HGPS cell (cell line): Measurements from ENCODE around the genes SPATA31A3, PGM5 and PIP5K1B.

GRCh38 chr9:61555059-61555345 lies 365.2 kb downstream of the SPATA31A7 start:
- RRBS: no CpG with 5 or more reads among the region's 9 CpGs

DNA sequence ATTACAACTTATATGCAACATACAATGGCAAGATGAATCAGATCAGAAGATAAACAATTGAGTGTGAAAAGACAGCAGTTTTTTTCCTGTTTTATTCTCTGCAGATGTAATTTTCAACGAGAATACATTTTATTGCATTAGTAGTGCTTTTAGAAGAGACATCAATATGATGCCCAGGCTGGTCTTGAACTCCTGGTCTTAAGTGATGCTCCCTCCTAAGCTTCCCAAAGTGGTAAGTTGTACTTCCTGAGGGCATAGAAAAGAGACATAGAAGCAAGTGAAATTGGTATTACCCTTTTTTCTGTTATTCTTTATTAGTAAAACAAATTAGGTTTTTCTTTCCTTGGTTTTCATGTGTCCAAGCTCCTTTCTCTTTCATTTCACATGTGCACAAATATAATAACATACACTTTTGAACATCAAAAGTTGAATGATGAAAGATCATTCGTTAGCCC lies 1759.3 kb downstream of the SPATA31A7 start:
- RRBS: no CpG with 5 or more reads among the region's 2 CpGs

- RRBS: no CpG with 5 or more reads among the region's 43 CpGs
Measured at GRCh38 chr9:63781286-63781837, 1503.6 kb downstream of the FOXD4L5 start.

DNA sequence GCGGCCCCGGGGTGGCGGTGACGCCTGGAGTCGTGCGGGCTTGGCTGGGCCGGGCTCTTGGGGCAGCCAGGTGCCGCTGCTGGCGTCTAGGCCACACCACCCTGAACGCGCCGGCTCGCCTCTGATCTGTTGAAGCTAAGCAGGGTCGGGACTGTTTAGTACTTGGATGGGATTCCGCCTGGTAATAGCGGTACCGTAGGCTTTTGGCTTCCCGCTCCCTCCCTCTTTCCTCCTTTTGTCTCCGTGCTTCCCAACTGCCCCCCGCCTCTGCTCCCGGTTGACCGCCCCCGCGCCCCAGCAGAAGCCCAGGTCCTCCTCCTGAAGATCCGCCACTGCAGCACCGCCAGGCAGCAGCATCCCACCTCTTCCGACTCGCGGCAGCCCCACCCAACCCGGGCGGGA lies 1471.9 kb downstream of the FOXD4L5 start:
- RRBS: 50% methylated on average over 4 of the region's 31 CpGs

- RRBS: no CpG with 5 or more reads among the region's 72 CpGs
Measured at GRCh38 chr9:65825478-65825876, 88.5 kb downstream of the FOXD4L4 start.

DNA sequence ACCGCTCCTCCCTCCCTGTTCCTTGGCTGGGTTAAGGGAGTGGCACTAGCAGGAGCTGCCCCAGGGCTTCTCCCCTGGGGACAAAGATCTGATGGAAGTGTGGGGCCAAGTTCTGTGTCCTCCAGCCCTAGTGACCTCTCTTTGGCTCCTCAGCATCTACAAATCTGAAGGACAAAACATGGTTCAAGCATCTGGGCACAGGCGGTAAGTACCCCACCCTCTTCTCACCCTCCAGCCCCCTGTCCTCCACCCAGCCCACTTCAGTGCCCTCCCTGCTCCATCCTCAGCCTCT lies 141.6 kb downstream of the FOXD4L4 start:
- RRBS: no CpG with 5 or more reads among the region's 2 CpGs

- RRBS: no CpG with 5 or more reads among the region's 7 CpGs
Measured at GRCh38 chr9:66992383-66992714, at the start of gene SPATA31A3. TSS of gene SPATA31A3 (minus strand) at chr9:66992550.

DNA sequence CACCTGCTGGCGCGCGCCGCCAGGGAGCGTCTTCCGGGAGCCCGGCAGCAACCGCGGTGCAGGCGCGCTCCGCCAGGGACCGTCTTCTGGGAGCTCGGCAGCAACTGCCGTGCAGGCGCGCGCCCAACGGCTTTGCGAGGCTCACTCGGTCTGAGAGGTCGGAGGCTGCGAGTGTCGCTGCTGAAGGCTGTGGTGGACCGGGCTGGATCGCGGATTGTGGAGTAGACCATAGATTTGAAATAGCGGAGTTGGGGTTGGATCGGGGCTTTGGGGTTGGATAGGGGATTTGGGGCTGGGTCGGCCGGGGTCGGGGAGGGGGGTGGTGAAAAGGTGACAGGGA lies 274 bp downstream of the ANKRD20A1 start:
- RRBS: no CpG with 5 or more reads among the region's 32 CpGs

GRCh38 chr9:68356481-68357301 lies at the start of gene PGM5:
TSS of gene PGM5 (plus strand) at chr9:68356611.
- RRBS: no CpG with 5 or more reads among the region's 74 CpGs

- RRBS: no CpG with 5 or more reads among the region's 5 CpGs
Measured at GRCh38 chr9:68437652-68438148, 81.3 kb downstream of the PGM5 start.

DNA sequence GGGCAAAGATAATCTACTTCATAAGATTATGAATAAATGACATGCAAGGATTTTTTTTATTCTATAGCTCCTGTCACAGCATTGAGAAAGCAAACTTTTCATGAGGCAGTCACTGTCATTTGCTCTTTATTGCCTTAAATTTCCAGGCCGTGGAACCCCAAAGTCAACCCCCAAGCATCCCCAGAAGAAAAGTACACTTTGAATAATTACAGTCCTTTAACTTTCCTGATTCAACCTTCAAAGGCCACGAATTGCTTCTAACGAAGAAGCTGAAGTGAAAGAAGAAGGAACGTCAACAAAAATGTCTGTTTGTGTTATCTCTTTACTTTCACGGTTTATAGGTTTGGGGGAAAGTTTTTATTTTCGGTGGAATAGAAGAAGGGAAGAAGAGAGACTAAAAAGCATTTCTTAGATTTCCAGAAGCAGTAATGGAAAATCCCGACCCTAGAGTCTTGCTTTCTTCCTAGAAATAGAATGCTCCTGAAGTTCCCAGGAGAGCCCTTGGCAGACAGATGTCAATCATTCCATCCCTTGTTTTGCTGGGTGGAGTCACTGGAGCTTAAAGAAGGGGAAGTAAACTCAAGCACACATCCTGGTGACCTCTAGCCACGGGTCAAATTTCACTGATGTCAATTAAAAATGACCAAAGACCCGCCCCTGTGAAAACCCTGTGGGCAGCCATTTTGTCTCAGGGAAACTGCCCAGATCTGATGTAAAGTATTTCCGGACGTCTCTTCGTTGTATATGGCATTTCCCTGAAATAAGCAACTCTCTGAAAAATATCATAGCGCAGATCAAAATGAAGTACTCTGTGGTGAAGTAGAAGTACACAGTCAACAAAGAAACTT lies 61.4 kb upstream of the PIP5K1B start:
- RRBS: no CpG with 5 or more reads among the region's 13 CpGs

DNA sequence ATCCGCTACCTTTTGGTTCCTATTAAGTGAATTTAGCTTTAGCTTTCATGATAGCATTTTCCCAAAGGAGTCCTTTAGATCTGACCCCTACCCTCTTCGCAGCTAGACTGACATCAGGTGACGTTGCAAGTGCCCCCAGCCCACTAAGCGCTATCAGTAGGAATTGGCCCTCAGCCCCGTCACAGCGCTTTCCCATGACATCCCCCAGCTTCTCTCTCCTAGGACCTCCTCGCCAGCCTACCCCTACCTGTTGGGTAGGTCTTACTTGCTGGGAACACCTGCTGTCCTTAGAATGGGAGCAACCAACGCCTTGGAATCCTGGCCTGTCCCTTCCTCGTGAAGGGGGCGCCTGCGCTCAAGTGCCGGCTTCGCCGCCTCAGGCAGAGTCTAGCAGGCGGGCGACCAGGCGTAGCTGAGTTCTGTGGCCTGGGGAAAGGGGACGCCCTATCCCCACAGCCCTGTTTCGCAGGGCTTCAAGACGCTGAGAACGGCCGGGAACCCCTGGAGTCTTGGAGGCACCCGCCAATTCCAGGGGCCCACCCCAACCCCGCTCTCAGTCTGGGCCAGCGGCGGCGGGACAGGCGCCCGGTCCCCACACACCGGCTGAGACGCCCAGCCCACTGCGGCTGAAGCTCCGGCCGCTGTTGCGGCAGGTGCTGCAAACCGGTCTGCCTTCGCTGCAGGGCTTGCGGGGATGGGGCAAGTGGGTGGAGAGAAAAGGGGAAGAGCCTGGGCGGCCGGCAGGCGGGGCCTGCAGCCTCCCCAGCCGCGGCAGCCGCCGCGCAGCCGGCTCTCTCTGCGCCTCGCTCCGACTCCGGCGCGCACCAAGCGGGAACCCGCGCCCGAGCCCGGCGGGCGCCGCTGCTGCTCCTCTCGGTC lies at the start of gene PIP5K1B:
TSS of gene PIP5K1B (plus strand) at position 793 of the 879 bp plus-strand sequence.
- RRBS: 2% methylated on average over 21 of the region's 62 CpGs

- RRBS: no CpG with 5 or more reads among the region's 11 CpGs
Measured at GRCh38 chr9:68871778-68872738, 92.2 kb downstream of the PABIR1 start.

GRCh38 chr9:68947033-68947561 lies 66.8 kb downstream of the PRKACG start:
- RRBS: no CpG with 5 or more reads among the region's 5 CpGs

- RRBS: no CpG with 5 or more reads among the region's 13 CpGs
Measured at GRCh38 chr9:69099298-69100172, 64.0 kb downstream of the FXN start.

DNA sequence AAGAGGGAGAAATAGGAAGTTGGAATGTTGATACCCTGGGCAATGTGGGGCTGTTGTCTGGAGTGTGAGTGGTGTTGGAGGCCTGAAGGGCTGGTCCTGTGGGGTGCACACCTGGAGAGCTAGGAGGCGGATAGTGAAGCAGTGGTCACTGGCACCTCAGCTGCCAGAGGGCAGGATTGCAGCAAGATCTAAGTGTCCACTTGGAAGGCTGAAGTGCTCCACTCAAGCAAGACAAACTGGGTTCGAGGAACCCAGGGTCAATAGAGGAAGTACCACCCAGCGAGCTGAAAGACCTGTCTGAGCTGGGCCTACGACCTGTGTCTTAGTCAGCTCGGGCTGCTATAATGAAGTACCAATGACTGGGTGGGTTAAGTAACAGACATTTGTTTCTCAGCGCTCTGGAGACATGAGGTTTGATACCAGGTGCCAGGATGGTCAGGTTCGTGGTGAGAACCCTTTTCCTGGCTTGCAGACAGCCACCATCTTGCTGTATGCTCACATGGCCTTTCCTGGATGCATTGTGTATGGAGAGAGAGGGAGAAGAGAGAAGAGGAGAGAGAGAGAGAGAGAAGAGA lies 39.6 kb upstream of the TJP2 start:
- RRBS: no CpG with 5 or more reads among the region's 7 CpGs

DNA sequence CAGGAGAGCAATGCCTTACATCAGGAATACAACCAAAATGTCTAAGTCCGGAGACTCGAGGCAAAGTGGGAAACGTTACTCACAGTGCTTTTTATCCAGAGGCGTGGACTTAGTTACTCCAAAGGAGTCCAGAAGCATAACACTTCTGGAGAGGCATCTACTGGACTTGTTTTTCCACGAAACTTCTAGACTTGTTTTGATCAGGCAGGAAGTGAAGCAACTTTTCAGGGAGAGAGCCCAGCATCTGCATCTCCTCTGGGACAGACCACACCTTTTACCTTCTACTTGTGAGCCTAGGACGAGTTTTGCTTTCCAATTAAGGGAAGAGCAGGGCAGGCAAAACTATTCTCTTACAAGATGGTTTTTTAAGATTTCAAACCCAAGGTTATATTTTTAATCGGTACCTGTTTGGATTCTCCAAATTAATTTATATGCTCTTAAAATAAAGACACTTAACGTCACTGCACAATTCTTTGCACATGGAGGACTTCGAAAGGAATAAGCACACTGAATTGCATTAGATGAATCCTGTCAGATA lies 1.1 kb upstream of the TJP2 start:
- RRBS: no CpG with 5 or more reads among the region's 9 CpGs

GRCh38 chr9:69176587-69177580 lies 2.8 kb downstream of the TJP2 start:
- RRBS: no CpG with 5 or more reads among the region's 7 CpGs

DNA sequence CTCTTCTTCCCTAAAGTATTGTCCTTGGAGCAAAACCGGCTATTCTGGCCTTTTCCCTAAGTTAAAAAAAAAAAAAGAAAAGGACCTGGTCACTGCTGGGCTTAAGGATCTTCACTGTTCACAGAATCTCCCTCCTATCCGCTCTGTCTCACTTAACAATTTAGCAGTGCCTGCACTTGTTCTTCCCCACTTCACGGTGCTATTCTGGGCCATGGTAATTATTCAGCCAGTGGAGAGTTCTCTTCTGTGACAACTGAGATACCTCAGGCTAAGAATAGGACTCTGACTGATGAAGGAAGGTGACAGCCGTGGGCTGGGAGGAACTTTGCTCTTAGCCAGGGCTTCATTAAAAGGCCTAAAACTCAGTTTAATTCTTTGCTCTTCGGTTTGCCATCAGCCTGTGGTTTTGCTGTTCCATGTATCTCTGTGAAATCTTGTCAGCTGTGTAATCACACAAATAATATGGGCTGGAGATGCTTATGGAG lies 51.9 kb upstream of the ENTREP1 start:
- RRBS: no CpG with 5 or more reads among the region's 5 CpGs